Pulmonary lymph node (tissue), 1 donor: ENCODE measurements around the genes ONECUT1, PYGO1 and RFX7.

DNA sequence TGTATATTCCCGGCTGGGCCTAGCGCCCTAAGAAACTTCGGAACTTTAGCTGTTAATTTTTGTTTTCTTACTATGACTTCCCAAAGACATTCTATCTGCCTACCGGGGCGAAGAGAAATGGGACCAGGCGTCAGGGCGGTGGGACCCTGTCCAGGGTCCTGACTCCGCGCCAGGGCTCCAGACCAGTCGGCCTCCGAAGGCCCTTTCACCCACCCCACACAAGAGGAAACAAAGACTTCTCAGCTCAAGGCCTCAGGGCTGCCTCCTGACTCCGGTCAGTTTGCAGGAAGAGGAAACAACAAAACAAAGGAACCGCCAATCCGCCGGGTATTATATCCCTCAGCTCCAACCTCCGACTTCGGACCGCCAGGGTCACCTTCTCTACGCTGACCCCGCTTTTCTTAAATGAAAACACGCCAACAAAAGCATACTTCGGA lies 6.8 kb downstream of the ONECUT1 start:
- PRO-cap, result no peak

GRCh38 chr15:52789776-52790662 lies at the start of gene ONECUT1:
Gene ONECUT1, minus strand, starts transcription at chr15:52790336.
- PRO-cap, result unidirectional peak, plus-strand start at chr15:52790476

DNA sequence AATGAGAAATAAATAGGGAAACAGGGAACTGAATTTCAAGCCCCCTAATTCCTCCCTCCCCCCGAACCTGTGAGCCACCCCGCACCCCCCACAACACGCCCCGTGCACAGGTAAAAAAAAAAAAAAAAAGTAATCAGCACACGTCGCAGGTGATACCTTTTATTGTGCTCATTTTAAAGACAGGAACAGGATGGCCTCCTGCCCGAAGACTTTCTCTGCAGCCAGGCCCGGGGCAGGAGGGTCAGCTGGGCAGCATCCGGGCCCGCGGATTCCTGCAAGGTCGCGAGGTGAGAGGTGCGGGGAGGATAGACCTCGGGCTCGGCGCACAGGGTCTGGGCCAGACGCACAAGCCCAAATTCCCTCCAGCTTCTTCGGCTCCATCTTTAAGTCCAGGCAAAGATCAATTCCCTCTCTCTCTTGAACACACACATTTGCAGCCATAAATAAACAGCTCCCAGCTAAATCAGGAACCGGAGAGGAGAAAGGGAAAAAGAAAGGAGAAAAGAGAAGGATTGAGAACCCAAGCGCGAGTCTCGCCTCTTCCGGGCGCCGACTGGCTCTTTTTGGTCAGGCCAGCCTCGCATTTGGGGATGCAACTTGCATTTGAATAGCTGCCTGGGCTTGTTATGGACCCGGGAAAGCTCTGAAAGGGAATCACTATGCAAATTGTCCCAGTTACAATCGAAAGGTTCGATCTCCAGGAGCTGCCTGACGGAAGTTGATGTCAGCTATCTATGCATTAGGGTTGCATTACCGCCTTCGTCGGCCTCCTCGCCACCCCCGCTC lies 14.4 kb upstream of the ONECUT1 start:
- PRO-cap, result no peak

DNA sequence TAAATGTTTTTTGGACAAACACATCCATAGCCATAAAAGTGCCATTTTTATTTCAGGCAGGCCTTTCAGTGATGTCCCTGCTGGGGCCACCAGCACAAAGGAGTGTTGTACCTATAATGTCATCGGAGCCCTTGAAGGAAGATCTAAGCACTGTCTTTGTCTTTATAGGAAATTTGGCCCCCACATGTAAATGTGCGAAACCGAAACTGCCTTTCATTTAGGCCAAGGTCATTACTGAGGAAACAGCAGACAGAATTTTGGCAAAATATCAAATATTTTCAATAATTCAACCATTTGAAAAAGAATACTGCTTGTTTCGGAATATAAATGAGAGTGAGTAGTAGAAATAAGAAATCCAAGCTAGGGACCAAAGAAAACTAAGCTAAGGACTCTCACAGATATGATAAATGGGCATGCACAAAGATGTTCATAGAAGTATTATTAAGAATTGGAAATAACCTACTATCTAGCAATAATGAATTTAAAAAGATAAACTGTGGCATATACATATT lies 310.8 kb downstream of the WDR72 start:
- PRO-cap, result no peak

DNA sequence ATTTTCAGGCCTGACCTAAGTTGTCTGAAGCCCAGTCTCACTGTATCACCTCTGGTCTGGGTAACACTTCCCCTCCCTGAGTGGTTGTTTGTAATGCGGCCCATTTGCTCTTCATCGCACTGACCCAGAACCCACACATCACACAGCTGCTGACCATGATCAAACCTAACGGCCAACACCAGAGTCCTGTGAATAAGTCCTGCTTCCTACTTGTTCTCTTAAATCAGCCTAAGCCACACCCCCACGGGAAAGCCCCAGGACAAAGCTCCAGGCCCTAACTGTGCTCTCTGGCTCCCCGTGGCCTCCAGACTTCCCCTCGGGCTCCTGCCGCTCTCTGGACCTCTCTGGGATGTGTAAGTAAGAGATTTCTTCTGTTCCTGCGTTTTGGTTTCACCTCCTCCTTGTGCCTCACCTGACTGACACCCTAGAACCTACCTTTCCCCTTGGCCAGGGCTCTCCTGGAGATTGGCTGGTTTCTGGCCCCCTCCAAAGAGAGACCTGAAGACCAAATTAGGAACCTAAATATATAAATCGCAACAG lies 605.5 kb downstream of the UNC13C start:
- PRO-cap, result no peak

DNA sequence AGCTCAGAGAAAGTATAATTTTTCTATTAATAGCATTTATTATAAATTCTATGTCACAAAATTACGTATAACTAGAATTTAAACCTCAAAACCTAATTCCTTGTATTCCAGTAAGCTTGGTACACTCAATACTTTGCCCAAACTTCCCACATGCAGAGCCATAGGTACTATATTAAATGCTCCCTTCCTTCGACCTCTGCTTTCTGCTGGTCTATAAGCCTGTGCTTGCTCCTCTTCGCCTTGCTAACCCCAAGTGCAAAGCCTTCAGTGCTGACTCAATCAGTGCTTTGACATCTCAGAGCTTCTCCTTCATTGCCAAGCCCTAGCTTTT lies 379.1 kb downstream of the RSL24D1 start:
- PRO-cap, result no peak

DNA sequence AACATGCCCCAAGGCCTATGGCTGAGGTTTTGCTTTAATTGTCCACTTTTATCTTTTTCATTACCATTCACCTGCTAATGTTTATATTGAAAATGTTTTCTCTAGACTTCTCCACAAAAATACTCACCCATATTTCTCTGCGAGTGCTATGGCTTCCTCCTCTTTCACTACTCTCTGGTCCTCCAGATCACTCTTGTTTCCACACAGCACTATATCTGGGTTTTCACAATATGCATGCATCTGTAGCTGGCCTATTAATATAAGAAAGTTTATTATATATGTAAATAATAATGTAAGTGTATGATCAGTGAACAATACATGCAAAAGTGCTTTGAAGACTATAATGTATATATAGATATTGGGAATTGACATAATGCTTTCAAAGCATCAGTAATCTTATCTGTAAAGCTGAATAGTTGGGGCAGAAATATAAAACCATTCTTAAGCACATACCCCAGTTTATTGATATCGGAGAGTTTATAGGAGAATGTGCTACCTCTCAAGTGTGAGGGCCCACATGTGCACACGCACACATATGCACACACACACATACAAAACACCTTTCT lies 27.1 kb upstream of the RSL24D1 start:
- PRO-cap, result no peak

GRCh38 chr15:55282093-55283265 lies 7.1 kb downstream of the RAB27A start:
- PRO-cap, result no peak

- PRO-cap, result no peak
Measured at GRCh38 chr15:55497811-55498765, 9.9 kb downstream of the DNAAF4 start.

GRCh38 chr15:55587507-55588051 lies 566 bp downstream of the PYGO1 start:
- PRO-cap, result no peak

- PRO-cap, result bidirectional peak, plus-strand start at chr15:55588245, minus-strand start at chr15:55588218; unidirectional peak, minus-strand start at chr15:55588288; unidirectional peak, minus-strand start at chr15:55588345
Measured at GRCh38 chr15:55588052-55588705, at the start of gene PYGO1. Gene PYGO1, minus strand, starts transcription at chr15:55588345.

DNA sequence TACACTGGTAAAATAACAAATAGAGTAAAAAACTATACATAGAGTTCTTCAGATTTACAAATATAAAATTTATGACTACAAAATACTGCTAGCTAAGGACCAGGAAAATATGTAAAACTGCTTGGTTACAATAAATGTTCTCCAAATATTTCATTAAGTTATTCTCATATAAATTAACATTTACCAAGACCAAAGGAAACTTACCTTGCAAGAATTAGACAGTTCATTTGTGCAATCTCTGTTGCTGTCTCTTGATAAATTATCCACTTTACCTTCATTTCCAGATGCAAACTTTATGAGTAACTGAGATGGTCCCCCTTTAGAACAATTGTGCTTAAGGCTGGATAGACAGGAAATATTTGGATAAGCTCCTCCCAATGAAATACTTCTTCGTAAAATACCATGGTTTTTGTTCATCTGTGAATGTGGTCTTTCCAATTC lies 78.3 kb downstream of the NEDD4 start:
- PRO-cap, result no peak

GRCh38 chr15:56243554-56244104 lies at the start of gene RFX7:
Gene RFX7, minus strand, starts transcription at chr15:56243879.
- PRO-cap, result bidirectional peak, plus-strand start at chr15:56243952, minus-strand start at chr15:56243835

GRCh38 chr15:56444209-56444717 lies 20.7 kb downstream of the MNS1 start:
- PRO-cap, result no peak

DNA sequence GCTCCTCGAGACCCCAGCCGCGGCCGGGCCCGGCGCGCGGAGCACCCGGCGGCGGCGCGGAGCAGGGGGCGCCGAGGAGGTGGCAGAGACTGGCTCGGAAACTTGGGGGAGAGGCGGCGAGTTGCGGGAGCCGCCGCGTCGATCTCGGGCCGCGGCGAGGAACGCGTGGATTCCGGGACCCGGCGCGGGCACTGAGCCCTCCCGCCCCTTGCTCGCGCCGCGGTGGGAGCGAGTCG lies 1.0 kb downstream of the TCF12 start:
- PRO-cap, result no peak

- PRO-cap, result no peak
Measured at GRCh38 chr15:57031408-57032019, 113.1 kb downstream of the TCF12 start.

- PRO-cap, result no peak
Measured at GRCh38 chr15:57170640-57171373, 205.5 kb upstream of the CGNL1 start.

DNA sequence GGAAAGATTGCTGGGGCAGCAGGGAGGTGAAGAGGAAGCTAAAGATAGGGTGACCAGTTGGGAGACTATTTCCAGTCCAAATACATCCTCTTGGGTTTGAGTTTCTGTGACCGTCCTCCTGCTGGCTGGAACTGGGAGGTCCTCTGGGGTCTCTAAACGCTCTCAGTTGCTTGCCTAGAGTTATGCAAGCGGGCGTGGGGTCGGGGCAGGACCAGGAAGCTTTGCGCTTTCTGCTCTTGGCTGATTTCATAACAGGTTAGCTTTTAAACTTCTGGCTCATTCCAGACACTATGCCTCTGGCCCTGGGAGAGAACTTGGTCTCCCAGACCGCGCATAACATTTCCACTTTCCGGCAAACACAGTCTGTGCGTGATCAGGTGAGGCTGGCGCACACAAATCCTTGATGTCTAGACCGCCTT lies 23.8 kb upstream of the CGNL1 start:
- PRO-cap, result no peak

- PRO-cap, result no peak
Measured at GRCh38 chr15:57382233-57382726, 6.0 kb downstream of the CGNL1 start.

DNA sequence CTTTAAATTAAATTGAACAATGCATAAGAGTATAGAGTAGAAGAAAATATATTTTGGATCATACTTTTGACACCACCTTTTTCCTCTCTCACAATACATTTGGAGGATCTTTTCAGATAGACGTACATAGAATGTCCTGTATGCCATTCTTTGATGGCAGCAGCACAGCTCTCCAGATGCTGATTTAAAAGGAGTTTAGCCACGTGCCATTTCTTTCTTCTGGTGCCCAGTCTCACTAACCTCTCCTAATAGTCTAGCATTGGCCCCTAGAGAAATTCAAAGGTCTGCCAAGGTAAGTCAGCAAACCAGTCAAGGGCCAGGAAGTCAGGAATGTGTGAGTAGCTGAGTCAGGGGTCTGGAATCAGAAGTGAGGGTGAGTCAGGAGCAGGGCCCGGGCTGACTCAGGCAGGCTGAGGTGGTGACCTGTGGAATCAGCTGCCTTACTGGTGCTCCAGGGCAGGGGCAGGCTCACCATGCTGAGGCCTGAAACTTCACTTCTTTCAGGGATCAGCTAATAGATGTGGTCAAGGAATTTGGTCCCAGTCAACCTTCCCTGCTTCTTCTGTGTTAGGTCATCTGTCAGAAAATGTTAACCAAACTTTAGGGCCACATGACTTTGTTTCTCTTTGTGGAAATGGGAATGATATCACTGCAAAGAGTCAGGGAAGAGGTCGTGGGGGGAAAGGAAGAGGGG lies 105.9 kb upstream of the MYZAP start:
- PRO-cap, result no peak